Thoracic aorta (tissue), 1 donor: ENCODE data around the genes SBF2 and AMPD3.

GRCh38 chr11:9969406-9969993 is 305.6 kb downstream of the SWAP70 start:
- RAMPAGE, long total RNA, result no peak

DNA sequence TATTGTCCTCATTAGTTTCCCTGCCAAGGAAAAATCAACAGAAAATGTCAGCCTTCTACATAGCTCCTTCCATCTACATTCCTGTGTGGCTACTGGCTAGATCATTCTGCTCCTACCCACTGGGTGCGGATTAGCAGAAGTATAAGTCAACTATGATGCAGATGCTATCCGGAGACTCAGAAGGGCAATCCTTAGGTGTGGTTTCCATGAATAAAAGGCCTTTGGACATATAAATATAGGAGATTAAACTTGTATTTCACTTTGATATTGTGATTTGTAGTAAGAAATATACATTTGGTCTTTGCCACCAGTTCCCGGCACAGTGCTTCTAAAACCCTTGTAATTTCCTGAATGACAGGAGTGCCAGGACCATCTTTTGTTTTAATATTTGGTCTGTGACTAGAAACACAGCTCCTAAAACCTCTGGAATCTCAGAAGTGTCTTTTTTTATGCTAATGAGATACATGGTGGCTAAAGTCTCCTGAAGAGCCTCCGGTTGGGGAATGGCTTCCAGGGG is 154.2 kb downstream of the SBF2 start:
- RAMPAGE, long total RNA, result no peak

GRCh38 chr11:10209284-10209794 is 84.7 kb downstream of the SBF2 start:
- RAMPAGE, long total RNA, result no peak

DNA sequence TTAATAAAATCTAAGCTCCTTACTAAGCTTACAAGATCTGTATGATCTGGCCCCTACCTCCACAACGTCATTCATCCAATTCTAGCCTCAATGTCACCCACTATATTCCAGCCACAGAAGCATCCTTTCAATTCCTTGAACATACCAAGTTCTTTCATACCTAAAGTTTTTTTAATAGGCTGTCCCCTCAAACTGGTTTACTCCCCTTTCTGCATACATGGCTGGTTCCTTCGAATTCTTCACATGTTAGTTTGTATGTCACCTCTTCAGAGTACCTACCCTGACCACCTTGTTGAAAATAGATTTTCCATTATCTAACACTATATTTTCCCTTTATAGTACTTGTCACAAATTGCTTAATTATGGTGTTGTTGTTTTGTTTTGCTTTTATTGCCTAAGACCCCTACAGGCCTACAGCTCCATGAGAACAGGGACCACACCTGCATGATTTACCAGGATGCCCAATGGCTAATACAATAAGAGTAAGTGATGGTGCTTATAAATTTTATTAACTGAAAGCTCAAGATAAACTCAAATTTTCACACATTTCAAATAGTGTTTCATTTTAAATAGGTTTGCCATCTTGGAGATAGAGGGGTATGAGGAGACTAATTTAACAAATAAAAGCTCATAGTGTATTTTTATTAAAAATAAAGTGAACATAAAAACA is 69.4 kb downstream of the SBF2 start:
- RAMPAGE, long total RNA, result no peak

GRCh38 chr11:10293123-10294420 is at the start of gene SBF2:
TSS of gene SBF2 (minus strand) at chr11:10294219.
- RAMPAGE, long total RNA, result start-site peak on the plus strand at chr11:10293649-10293661, 5 reads

DNA sequence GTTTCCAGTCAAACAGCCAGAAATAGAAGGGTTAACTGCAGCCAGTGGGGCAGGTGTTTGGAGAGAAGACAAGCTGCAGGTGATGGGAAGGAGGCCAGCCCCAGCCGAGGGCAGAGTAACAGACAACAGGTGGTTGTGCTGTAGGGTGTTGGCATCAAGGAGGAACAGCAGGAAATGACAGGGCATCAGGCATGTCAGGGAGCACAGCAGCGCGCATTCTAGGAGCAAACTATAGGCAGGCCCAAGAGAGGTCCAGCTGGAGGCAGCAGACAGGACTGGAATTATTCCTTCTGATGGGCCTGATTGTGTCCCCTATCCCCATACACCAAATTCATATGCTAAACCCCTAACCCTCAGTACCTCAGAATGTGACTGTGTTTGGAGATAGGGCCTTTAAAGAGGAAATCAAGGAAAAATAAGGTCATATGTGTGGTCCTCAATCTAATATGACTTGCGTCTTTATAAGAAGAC is 13.6 kb downstream of the ADM start:
- RAMPAGE, long total RNA, result no peak

DNA sequence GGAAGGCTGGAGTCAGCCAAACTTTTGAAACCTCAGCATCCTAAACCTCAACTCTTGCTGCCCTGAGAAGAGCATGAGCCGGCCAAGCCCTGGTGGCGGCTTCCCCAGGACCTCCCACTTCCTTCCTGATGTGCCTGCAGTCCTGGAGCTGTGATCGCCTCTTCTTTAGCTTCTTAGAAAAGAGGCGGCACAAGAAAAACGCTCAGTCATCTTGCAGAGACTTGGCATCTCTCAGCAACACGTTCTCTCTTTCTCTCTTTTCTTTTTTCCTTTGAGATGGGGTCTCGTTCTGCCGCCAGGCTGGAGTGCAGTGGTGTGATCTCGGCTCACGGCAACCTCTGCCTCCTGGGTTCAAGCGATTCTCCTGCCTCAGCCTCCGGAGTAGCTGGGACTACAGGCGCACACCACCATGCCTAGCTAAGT is 40.3 kb upstream of the AMPD3 start:
- RAMPAGE, long total RNA, result no peak

GRCh38 chr11:10451492-10451979 is 3.5 kb upstream of the AMPD3 start:
- RAMPAGE, long total RNA, result no peak

DNA sequence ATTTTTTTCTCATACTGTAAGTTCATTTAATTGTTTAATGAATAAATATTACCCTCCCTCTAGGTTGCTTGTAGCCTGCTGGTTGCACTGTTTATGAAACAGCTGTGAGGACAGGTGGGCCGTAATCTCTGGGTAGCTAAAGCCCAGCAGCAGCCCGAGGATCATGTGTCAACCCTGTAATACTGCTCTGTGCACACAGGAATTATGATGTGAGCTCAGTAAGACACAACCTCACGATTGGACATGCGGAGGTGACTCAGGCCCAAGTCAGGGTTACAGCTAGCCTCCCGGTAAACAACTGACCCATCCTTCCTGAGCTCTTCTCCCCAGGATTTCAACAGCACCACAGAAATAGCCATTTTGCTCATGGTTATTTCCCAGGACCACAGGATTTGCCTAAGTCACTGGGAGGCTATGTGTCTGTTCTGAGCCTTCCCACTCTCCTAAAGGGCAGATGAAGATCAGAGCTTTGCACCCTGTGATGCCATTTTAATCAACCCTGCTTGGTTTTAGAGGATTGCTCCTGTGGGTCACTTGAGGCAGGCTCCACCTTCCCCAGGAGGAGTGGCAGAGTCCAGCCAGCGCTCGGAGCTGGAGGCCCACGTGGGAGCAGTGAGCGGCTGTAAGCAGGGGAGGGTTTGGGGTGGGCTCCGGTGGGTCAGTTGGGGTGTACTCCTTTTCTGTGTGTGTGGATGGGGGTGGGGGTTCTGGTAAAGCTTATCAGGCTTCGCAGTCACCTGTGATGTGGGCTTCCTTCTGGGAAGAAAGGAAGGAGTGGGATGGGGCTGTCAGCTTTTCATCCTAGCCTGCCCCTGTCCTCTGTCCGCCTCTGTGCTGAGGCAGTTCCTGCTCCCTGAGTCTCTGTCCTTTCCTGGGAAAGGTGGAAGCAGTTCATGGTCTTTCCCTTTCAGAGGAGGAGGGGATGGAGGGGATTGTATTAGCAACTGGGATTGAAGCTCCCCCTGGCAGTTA is at the start of gene AMPD3:
AMPD3 (plus strand) TSS at position 438 of the 972 bp plus-strand sequence.
- RAMPAGE, long total RNA, result no peak

- RAMPAGE, long total RNA, result start-site peak on the minus strand at chr11:10509986-10509993, 264 reads
Measured at GRCh38 chr11:10509844-10510568, 31.0 kb downstream of the RNF141 start.

GRCh38 chr11:10566570-10567200 is 1.8 kb downstream of the LYVE1 start:
- RAMPAGE, long total RNA, result no peak

GRCh38 chr11:10623115-10624014 is 54.9 kb upstream of the LYVE1 start:
- RAMPAGE, long total RNA, result no peak

DNA sequence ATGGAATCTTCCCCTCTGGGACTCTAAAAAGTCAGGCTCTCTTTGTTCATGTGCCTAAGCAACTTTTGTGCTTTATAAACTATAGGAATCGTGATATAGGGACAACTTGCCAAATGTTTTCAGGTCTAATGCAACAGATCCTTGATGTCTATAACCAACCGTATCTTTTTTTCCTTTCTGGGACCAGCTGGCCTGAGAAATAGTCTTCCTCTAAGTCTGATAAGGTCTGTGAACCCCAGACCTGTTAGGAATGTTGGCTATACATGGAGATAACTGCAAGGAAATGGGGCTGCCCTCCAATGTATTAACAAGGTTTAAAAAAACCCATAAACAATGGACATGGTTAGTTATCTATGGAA is 11.3 kb downstream of the IRAG1 start:
- RAMPAGE, long total RNA, result no peak

DNA sequence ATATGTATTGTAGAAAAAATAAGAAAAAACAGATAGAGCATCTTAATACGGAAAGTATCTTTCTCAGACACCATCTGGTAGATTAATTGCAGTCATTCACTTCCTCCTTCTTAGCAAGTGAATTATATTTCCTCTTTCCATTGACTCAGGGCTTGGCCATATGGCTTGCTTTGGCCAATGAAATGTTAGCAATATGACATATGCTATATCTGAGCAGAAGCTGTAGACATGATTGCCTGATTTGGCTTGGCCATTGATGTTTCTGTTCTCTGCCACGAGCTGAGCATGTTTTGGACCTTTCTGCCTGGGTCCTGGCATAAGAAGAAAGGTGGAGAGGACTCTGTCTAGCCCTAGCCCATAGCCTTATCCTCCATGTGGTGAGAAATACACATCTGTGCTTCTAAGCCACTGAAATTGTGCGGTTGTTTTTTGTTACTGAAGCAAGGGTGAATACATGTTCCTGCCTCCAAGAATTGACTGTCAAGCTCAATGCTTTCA is 34.5 kb upstream of the ZBED5 start:
- RAMPAGE, long total RNA, result no peak

GRCh38 chr11:10899036-10899947 is 41.4 kb upstream of the ZBED5 start:
- RAMPAGE, long total RNA, result no peak

DNA sequence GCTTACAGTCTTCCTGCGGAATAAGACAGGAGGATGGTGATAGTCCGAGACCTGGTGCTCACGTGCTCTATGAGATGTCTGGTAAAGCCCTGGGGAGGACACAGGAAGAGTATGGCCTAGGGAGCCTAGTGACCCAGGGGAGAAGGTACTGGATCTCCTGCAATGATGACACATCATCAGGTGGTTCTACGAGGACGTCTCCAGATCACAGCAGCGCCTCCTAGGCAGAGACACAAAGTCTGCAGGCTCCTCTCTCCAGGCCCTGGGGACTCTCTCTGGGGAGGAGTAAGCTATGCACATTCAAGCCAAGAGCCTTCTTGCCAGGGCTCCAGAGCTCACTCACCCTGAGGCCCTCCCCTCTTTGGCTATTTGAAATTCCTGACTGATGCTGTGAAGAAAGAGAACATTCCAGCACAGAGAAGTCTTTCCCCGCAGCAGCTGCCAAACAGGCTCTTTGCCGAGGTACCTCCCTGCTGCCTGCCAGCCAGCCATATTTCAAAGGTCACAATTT is 205.0 kb downstream of the CSNK2A3 start:
- RAMPAGE, long total RNA, result no peak

DNA sequence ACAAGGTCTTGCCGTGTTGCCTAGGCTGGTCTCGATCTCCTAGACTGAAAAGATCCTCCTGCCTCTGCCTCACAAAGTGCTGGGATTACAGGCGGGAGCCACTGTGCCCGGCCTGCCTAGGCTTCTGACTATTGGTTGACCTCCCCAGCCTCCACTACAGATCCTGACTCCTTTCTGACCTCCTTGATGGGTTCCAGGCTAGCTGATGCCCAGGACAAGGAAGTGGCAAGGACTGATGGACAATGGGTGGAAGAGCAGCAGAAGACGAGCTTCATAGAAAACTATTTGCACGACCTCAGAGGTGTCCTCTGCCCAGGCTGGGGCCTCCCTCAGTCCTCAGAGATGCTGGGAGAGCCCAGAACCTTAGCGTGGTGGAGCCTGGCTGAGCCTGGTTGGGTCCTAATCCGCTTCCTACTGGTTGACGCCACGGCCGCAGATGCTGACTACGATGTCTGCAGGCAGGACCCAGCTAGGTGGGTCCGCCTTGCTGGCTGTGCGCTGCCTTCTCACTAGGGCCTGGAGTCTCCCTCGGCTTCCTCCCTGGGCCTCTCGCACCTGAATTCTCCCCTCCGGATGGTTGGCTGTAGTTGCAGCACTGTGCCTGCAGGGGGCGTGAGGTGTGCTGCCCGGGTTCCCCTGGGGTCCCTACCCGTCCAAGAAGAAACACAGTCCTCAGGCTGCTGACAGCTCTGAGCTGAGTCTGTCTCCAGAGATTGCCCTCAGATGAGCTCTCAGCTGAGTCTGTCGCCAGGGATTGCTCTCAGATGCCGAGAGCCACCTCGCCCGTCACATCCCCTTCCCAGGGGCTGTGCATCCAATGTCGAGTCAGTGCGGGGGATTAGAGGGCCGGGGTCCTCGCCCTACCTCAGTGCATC is 197.3 kb downstream of the CSNK2A3 start:
- RAMPAGE, long total RNA, result no peak

DNA sequence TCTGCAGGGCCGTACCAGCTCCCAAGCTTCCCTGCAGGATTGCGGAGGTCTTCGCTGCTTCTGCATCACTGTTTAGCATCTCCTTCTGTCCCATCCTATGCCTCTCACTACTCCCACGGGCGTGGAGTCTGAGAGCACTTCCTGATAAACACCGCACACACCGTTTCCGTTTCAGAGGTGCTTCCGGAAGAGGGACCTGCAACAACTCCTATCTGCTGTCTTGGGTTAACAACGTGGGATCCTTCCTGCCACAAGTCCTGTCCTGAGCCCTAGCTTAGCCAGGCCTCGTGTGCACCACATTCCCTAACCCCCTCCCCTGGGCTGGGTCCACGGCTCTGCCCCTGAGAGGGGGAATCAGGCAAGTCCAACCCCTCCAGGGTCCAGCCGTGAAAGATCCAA is 196.6 kb downstream of the CSNK2A3 start:
- RAMPAGE, long total RNA, result no peak

GRCh38 chr11:11396158-11396997 is 43.3 kb upstream of the CSNK2A3 start:
- RAMPAGE, long total RNA, result no peak

- RAMPAGE, long total RNA, result no peak
Measured at GRCh38 chr11:11436646-11437332, 83.7 kb upstream of the CSNK2A3 start.